Mesenchymal stem cell of adipose (primary cell): ENCODE measurements around the genes RAB38, UBTFL1, CHORDC1, MTNR1B and PANX1.

GRCh38 chr11:86955464-86956395, 535 bp upstream of the FZD4 start:
- CAGE, long polyA plus RNA, result no peak

DNA sequence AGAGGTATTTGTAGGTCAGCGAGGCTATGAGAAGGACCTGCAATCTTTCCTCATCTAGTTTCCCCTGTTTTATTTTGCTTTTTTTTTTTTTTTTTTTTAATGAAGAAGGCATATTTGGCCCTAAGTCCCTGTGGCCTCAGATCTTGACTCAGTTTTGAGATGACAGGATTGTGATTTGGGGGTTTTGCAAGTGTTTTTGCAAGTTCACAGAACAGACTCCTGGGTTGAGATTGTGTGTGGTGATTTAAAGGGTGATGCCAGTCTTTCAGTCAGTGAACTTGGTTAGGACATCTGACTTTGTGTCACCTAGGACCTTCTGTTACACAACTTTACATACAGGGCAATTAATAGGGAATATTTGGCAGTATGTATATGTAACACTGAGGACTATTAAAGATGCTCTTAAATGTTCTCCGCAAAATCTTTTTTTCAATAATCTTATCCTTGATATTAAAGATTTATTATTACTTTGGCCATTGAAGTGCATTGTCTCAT, 845 bp downstream of the TMEM135 start:
- CAGE, long polyA plus RNA, result no peak

DNA sequence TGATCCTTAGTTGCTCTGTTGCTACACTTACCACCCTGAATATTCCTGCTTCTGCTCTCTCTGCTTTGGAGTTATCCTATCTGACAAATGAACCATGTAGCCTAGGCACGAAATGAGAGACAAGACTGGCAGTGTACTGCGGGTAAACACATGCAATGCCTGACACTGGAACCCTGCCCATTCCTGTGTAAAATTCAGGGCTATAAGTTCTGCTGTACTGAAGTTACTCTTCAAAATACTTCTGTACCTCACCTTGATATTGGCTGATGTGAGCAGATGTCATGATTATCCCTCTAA, 289.9 kb downstream of the RAB38 start:
- CAGE, long polyA plus RNA, result no peak

GRCh38 chr11:88174447-88175803, at the start of gene RAB38:
Gene RAB38, minus strand, starts transcription at chr11:88175443.
- CAGE, long polyA plus RNA, result no peak

GRCh38 chr11:90085774-90086151, at the start of gene UBTFL1:
Gene UBTFL1, plus strand, starts transcription at chr11:90085950.
- CAGE, long polyA plus RNA, result no peak

GRCh38 chr11:90202179-90203018, 20.4 kb downstream of the CHORDC1 start:
- CAGE, long polyA plus RNA, result no peak

- CAGE, long polyA plus RNA, result no peak
Measured at GRCh38 chr11:90222970-90223596, at the start of gene CHORDC1. Gene CHORDC1, minus strand, starts transcription at chr11:90223049.

GRCh38 chr11:92915445-92916005, 53.9 kb upstream of the MTNR1B start:
- CAGE, long polyA plus RNA, result no peak

- CAGE, long polyA plus RNA, result no peak
Measured at GRCh38 chr11:92969549-92969878, at the start of gene MTNR1B. Gene MTNR1B, plus strand, starts transcription at chr11:92969651.

DNA sequence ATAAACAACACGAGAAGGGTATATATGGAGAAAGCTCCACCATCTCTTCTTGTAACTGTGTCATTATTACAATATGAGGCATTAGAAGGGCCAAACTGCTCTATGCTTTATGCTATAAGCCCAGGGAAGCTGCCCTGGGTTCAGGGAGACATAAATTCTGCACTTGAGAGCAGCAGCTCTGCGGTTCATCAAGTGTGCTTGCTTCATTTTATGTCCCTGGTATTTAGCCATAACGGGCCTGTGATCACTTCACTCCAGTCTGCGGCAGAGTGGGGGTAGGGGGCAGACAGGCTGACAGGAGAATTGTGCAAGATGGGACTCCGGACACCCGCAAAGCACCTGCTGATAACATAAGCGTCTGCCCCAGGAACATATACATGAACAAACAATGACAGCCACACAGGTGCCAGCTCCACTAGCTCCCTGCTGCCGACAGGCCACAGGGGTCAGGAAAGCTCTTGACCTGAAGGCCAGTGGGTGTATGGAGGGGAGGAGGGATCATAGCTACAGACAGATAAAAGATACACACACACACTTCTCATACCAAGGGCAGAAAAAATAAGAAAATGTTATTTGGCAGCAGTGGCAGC, 56.1 kb downstream of the SMCO4 start:
- CAGE, long polyA plus RNA, result no peak

GRCh38 chr11:93529485-93530240, 13.5 kb downstream of the SMCO4 start:
- CAGE, long polyA plus RNA, result no peak

- CAGE, long polyA plus RNA, result no peak
Measured at GRCh38 chr11:93567350-93568018, 24.3 kb upstream of the SMCO4 start.

GRCh38 chr11:93729264-93730274, 11.7 kb downstream of the TAF1D start:
- CAGE, long polyA plus RNA, result no peak

GRCh38 chr11:93744661-93745868, 3.6 kb downstream of the C11orf54 start:
- CAGE, long polyA plus RNA, result no peak

GRCh38 chr11:94128665-94129350, at the start of gene PANX1:
Gene PANX1, plus strand, starts transcription at chr11:94128841.
- CAGE, long polyA plus RNA, result no peak

GRCh38 chr11:94574518-94574862, 7.3 kb downstream of the PIWIL4 start:
- CAGE, long polyA plus RNA, result no peak

GRCh38 chr11:94706274-94706665, 61.9 kb upstream of the AMOTL1 start:
- CAGE, long polyA plus RNA, result no peak

- CAGE, long polyA plus RNA, result no peak
Measured at GRCh38 chr11:94766691-94767328, 1.3 kb upstream of the AMOTL1 start.

DNA sequence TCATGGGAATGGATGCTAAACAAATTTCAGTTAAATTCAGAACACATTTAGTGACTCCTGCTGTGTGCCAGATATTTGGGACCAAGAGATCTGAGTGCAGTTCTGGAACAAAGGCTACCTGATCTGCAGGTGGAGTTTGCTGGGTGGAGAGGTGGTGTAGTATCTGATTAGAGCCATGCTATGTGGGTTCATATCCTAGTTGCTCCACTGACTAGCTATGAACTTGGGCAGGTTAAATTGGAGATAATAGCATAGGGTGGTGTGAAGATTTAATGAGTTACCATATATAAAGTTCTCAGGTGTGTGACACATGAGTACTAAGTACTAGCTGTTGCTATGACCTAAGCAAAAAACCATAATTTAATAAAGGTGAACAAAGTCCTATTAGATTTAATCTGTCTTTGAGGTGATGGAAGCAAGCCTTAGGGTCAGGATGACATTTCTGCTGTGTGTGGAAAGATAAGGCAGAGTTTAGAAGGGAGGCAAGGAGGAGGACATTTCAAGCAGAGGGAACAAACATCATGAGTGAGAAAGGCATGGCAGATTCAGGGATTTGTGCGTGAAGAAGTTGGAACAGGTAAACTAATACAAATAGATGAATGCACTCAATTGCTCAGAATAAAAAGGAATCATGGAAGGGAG, 2.1 kb downstream of the ENDOD1 start:
- CAGE, long polyA plus RNA, result no peak

DNA sequence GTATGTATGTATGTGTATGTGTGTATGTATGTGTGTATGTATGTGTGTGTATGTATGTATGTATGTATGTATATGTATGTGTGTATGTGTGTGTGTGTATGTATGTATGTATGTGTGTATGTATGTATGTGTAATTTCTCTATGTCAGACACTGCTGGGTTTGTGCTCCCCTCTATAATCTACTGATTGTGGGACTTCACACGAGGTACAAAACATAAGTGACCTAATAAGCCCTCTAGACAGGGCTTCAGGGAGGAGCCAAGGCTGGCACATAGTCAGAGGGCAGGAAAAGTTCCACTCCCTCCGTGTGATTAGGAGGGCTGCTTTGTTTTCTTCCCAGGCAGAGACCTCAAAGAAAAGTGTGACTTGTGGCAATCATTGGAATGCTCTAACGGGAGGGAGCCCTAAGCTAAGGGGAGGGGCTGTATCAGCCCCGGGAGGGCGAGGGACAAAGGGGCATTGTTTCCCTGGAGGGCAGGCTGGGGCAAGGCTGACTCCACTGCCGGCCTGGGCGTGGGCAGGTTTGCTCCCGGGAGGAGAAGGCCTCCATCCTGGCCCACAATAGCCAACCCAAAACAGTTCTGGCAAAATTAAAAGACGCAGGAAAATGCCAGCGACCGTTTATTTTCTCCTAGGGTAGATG, 59.9 kb downstream of the ENDOD1 start:
- CAGE, long polyA plus RNA, result no peak